ENCODE measurements around the gene CLEC18B.

DNA sequence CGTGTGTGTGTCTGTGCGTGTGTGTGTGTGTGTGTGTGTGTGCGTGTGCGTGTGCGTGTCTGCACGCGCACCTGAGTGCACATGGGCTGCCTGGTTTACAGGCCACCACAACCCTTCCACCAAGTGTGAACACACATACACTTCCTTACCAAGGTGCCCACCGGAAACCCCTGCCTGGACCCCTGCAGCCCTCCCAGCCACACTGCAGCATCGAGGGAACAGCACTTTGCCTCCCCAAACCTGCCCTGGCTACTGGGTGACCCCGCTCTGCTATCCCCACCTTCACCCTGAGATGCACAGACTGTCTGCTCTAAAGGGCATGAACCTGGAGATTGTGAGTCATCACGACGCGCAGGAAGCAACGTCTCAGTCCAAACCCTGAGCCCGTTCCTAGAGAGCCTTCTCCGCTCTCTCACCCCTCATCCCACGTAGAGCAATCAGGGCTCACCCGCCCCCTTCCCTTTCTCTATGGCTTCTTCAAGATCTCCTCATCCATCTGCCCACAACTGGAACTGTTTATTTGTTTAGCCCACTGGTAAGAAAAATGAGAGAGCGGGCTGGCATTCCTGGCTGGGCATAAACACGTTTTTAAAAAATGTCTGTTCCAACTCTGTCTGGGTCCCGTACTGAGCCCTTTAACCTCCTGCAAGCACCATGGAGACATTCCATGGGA is 28.5 kb downstream of the ZFHX3 start:
- RRBS = no CpG with 5 or more reads among the region's 21 CpGs

DNA sequence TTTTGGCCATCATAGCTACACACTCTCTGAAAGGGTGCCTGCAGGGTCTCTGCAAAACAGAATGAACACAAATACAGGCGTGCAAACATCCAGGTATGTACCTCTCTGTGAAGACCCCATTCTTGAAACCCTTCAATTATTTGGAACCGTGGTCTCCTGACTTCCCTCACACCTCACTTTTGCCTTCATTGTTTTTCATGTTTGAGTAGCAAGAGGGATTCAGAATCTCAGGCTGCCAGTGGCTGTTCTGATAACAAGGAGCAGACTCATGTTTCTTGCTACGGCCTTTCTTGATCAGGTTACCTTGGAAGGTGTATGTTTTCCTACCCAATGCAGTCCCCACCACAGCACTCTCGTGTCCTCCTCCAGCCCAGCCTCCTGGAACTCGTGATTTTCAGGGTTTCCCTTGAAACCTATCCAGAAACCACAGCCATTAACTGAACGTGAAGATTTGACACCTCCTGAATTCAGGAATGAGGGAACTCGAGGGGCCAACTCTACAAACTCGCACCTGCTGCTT is 1.8 kb downstream of the ZFHX3 start:
- RRBS = no CpG with 5 or more reads among the region's 8 CpGs

DNA sequence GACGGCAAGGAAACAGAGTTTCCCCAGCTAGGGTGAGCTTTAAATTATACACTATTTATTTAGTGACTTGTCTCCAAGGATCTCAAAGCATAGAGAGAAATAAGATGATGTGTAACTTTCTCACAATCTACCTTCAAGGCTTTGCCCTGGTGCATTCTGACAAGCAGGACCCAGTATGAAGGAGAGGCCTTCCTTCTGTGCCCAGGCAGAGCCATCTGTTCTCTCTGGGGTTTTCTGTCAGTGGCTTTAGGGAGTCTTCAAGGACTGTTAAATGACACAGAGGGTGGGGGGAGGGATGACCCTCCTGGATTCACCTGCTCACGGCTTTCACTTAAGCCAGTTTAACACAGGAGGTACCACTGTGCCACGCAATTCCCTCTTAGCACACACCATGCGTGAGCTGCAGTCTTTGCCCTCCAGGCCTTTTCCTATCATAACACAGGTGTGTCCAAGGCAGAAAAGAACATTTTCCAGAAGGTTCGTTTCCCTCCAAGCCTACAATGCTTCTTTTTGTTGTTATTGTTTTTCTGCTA is 1.2 kb downstream of the ZFHX3 start:
- RRBS = no CpG with 5 or more reads among the region's 5 CpGs

DNA sequence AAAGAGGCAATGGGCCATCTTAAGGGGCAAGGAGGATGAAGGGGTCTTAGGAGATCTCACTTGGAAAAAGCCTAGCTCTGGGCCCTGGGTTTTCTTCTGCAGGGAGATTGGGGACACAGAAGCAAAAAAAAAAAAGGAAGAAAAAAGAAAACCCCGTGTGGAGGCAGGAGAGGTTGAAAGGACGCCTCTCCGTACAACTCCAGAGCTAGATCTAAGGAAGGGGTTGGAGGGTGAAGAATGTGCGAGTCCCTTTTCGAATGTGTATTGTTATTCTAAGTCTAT is 14.6 kb upstream of the ZFHX3 start:
- RRBS = no CpG with 5 or more reads among the region's 5 CpGs

- RRBS = 2% methylated on average over 5 of the region's 20 CpGs
Observed at GRCh38 chr16:73065052-73065512, 17.2 kb upstream of the ZFHX3 start.

DNA sequence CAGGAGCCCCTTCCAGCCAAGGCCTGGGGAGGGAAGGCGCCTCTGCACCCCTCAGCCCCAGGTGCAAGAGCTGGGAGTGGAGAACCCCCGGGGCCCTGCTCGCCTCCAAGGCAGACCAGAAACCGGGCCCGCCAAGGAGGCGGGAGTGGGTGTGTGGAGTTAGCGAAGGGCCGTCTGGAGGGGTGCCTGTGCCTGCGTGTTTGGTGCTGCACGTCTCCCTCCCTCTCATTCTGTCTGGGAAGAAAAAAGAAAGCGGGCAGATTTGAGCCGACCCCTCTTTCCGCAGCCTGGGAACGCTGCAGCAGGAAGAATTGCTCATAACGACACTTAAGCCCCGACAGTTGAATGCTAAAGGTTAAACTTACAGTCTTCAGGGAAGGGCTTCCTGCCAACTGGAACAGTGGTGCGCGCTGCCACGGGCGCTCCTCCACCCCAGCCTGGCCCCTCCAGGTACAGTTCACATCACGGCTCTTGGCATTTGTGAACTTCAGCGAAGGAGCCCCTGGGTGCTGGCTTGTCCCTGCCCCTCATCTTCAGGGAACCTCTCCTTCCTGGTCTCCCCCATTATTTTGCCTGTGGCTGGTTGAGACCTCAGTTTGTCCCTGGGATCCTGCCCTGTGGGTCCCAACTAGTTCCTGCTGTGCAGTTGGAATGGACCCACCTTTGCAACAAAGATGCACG is 19.2 kb upstream of the ZFHX3 start:
- RRBS = no CpG with 5 or more reads among the region's 23 CpGs

DNA sequence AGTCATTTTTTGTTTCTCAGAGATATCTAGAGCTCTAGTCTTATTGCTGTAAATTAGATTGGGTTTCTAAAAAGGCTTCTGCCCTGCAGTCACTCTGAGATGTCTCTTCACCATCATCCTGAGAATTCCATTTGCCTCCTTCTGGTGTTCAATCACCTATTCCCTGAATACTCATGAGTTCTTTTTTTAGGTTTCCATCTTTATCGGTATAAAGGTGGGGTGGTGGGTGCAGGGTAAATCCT is 511.3 kb upstream of the PSMD7 start:
- RRBS = no CpG with 5 or more reads among the region's 1 CpG

DNA sequence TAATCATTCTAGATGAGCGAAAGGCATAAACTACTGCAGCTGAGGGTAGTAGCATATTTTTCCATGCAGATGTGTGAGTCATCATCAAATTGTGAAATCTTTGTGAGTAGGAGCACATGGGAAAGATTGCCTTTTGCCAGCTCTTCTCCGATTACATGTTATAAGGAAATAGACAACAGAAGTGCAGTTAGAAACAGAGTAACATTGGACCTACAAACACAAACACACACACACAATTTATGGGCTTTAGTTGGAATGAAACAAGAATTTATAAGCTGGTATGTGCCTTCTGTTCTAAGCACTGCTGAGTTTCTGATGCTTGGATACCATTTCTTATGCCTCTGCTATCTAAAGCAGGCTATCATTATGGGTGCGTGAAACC is 346.9 kb upstream of the PSMD7 start:
- RRBS = no CpG with 5 or more reads among the region's 3 CpGs

- RRBS = no CpG with 5 or more reads among the region's 20 CpGs
Observed at GRCh38 chr16:74303829-74304779, 7.5 kb downstream of the PSMD7 start.

DNA sequence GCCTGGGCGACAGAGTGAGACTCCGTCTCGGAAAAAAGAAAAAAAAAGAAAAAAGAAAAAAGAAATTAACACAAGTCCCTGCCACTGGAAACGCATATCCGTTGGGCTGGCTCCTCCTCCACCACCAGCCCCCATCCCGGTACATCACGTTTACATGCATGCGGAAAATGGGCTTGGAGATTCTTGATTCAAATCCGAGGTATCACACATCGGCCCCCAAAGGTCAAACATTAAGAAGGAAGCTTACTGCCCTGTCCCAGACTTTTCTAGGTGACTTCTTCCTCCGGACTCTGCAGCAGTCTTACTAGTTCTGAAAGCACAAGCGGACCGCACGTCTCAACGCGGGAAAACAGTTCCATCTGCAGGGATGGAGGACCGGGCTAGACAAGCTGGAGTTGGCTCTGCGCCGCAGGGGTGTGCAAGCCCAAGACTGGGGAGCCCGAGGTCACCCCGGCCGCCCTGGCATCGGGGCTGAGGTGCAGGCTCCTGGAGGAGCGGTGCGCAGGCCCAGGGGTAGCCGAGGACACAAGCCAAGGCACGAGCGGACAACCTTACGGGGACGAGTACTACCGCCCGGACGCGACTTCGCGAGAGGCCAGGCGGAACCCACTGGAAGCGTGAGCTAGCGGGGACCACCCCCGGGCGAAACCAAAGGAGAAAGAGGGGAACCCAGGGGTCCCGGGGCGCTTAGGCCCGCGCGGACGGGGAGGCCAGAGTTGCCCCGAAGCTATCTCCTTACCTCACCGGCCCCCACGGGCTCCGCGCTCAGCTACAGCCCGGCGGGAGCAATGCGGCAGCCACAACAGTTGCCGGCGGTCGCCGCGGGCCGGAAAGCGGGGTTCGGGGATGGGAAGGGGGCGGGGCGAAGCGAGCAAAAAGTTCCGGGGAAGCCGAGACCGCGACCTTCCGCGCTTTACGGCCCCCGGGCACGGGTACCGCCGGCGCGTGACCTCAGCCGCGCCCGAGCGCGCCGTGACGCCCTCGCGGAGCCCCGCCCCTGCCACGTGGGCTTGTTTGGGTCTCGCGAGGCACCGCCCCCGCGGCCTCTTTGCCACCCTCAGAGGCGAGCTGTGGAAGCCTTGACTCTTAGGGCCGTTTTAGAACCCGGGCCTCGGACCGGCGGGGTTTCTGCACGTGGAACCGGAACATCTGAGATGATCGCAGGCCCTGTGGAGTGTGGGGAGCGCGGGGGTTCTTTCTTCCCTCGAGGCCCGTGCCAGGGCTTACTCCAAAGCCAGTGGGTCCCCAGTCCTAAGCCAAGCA is 8.3 kb upstream of the NPIPB15 start:
- RRBS = 2% methylated on average over 3 of the region's 108 CpGs

DNA sequence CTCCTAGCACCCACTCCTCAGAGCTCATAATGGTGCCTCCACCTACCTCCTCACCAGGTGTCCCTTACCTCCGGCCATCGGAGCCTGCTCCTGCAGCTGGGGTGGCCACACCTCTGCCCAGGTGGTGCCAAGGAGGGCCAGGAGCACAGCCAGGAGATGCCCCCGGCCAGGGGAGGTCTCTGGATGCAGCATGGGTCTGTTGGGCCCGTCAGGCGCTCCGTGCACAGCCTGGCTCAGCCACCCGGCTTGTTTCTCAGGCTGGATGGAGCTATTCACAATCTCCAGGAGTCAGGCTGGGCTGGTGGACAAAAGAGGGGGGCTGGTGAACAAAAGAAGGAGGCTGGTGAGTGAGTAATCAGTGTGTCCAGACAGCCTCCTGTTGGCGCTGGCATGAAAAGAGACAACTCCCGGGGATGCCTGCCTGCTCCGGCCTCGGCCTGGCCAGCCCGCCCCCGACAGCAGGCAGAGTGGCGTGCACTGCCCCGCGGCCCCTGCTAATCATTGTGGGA is at the start of gene CLEC18B:
CLEC18B (minus strand) TSS at position 400 of the 509 bp plus-strand sequence.
- RRBS = no CpG with 5 or more reads among the region's 16 CpGs

DNA sequence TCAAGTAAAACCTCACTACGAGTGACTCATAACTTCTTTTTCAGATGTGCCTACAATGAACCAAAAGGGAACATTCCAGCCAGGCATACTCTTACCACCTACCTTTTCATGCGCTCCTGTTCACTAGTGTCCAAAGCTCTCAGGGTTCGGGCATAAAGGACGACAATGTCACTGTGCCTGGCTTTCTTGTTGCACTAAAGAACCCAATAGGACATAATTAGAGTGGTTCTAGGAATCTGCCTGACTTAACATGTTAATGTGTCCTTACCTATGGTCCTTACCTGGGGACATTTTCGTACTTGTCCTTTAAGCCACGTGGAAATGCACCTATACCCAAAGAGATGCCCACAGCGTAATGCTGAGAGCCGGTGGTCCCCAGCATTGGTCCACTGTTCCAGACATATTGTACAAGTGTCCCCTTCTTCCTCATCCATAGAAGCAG is 22.4 kb downstream of the RFWD3 start:
- RRBS = no CpG with 5 or more reads among the region's 8 CpGs

GRCh38 chr16:74736645-74737219 is 36.1 kb upstream of the MLKL start:
- RRBS = no CpG with 5 or more reads among the region's 10 CpGs

DNA sequence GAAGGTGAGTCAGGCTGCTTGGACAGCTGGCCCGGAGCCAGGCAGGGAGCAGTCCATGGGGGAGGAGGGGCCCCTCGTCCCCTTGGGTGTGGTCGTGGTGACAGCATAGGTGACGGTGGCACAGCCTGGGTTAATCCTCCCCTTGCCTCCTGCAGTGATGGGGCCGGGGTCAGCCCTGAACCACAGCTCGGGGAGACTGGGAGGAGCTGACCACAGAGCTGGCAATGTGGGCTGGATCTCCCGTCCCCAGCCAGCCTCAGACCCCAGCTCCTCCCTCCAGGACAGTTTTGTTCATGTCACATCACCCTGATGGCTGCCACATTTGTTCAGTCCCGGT is 36.4 kb downstream of the FA2H start:
- RRBS = no CpG with 5 or more reads among the region's 8 CpGs

DNA sequence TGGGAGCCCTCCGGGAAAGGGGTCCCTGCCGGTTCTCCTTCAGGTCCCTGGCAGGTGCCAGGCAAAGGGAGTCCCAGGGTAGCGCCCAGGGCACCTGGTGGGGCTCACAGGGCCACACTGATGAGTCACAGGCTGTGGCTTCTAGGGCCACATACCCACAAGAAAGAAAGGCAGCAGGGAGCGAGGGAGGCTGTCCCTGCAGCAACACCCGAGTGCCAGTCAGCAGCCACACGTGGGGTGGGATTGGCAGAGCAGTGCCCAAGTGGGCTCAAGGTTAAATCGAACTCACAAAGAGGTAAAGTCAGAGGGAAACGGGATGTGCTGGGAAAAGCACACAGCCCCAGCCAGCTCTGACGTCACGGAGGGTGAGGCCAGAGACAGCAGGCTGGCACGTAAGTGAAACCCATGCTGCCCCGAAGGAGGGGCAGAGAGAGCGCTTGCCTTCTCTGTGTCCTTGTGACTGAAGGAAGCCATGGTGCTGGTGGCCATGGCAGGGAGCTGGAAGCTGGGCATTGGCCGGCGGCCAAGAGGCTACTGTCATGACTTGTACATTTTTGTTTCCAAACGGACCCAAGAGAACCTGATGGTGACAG is 33.8 kb downstream of the FA2H start:
- RRBS = no CpG with 5 or more reads among the region's 16 CpGs

DNA sequence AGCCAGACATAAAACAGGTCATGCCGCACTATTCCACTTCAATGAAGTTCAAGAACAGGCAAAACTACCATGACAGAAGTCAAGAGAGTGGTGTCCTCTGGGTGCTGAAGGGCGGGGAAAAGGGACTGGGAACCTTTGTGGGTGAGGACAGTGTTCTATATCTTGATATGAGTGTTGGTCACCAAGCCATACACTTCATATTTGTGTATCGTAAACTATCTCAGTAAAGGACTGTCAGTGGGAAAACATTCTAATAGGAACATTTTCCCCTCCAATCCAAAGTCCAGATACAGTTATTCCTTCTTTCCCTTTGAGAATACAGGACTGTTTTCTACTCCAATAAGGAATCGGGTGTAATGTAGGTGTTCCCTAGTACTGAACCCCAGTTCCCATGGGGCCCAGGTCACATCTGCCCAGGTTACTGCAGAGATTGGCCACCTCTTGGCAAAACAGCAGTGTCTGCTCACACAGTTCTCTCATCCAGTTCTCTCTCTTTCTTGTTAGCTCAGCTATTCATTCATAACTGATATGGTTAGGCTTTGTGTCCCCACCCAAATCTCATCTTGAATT is 78.1 kb downstream of the WDR59 start:
- RRBS = no CpG with 5 or more reads among the region's 4 CpGs

- RRBS = no CpG with 5 or more reads among the region's 15 CpGs
Observed at GRCh38 chr16:75254933-75255712, 3.7 kb upstream of the BCAR1 start.

GRCh38 chr16:75265508-75266625 is 14.4 kb upstream of the BCAR1 start:
- RRBS = 6% methylated on average over 57 of the region's 100 CpGs

DNA sequence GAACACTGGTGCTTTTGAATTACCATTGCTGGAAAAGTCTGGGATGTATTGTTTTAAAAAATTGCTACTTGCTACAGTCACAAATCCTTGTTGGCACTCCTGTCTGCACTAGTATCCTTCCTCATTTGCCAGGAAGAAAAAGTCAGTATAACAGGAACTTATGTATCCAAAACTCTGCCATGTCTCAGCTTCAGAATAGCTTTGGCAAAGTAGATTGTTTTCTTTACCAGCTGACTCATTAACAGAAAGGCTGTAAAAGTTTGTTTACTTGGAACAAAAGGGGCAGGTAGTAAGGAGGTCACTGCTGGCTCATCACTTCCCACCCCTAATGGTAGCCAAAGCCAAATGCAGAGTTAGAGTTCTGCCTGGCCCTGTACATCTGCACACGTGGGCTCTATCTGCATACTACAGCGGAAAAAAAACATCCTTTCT is 90.8 kb upstream of the BCAR1 start:
- RRBS = no CpG with 5 or more reads among the region's 2 CpGs

DNA sequence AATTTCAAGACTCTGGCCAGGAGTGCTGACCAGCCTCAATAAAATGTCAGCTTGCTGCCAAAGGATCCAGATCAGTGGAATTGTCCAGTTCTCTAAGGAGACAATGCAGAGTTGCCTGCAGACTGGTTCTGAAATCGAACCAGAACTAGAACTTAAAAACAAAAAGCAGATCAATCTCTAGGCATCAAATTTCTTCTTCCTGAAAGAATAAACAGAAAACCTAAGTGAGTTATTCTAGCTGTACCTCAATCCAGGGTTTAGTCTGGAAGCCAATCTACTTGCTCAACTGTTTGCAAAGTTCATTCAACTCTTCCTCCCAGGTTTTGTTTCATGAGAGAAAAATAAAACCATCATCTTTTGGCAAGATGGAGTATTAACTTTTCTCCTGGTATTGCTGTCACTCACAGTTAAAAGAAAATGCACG is 60.9 kb downstream of the CFDP1 start:
- RRBS = no CpG with 5 or more reads among the region's 2 CpGs

All from mononuclear cell (primary cell).